Cardiac atrium fibroblast (primary cell): ENCODE results near the gene CRHR1.

GRCh38 chr17:45073572-45074236 lies 12.6 kb downstream of the NMT1 start:
- RAMPAGE, long total RNA = no peak

- RAMPAGE, long total RNA = no peak
Observed at GRCh38 chr17:45114115-45114515, 18.2 kb downstream of the PLCD3 start.

- RAMPAGE, long total RNA = no peak
Observed at GRCh38 chr17:45137608-45138351, 2.3 kb downstream of the ACBD4 start.

GRCh38 chr17:45142771-45143668 lies 5.3 kb upstream of the HEXIM1 start:
- RAMPAGE, long total RNA = no peak

- RAMPAGE, long total RNA = no peak
Observed at GRCh38 chr17:45147146-45148012, 896 bp upstream of the HEXIM1 start.

- RAMPAGE, long total RNA = no peak
Observed at GRCh38 chr17:45158397-45158793, 3.3 kb upstream of the HEXIM2 start.

DNA sequence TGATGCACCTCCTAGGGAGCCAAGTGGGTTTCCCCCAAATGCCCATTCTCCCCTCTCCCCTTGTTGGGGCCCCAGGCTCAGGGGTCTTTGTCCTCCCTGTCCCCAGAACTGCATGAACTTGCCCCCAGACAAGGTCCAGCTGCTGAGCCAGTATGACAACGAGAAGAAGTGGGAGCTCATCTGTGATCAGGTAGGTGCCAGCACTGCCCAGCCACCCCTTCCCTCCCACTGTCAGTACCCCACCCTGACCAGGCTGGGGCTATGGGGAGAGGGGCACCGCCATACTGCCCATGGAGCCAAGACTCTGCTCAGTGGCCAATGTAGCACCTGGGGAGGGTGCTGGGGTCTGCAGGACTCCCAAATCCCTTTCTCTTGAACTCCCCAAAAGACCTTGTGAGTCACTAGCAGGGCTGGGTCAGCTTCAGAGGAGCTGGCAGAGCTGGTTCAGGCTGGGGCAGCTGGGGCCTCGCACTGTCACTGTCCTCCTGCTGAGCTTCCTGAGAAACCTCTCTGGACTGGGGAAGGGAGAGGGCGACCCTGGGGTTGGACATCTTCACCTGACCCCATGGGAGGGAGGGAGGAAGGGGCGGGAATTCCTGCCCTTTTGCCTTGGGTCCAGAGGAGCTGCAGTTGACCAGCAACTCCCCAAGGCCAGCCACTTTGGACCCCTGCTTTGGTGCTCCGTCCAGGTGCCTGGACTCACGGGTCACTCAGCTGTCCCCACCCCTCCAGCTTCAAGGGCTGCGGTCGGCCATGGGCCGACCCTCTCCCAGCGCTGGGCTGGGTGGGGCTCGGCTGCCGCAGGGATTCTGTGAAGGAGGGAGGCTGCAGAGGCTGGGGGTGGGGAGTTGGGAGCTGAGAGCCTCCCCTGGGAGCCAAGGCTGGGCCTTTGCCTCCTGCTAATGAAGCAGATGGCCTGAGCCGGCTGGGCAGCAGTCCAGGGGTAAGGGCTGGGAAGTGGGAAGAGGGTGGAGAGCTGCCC lies 9.1 kb downstream of the FMNL1 start:
- RAMPAGE, long total RNA = no peak

- RAMPAGE, long total RNA = no peak
Observed at GRCh38 chr17:45282915-45283495, 21.1 kb upstream of the SPATA32 start.

GRCh38 chr17:45284280-45285329 lies 22.7 kb upstream of the SPATA32 start:
- RAMPAGE, long total RNA = no peak

DNA sequence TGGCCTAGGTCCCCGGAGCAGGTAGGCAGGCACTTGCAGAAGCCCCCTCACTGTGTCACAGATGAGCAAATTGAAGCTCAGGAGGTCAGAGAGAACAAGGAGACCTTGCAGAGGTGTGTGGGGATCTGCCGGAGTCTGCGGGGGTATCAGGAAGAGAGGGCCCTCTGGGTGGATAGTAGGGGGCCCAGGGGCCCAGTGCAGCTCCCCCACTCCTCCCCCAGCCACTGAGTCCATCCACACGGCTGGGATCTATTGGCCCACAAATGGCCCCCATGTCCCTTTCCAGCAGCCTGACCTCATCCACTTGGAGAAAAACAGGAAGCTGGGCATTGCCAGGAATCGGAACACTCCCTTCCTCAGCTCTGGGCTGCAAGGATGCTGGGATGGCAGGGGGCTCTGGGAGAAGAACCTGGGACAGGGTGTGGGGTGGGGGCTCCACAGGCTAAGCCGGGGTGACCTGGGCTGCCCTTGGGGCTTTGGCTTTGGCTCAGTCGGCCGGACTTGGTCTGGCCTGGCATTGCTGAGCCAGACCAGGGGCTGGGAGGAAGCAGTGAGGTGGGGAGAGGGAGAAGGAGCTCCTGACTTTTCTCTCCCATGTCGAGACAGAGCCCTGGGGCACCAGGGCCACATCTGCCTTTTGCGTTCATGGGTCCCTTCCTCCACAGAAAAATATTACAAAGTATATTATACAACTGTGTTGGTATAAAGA lies 21.5 kb upstream of the MAP3K14 start:
- RAMPAGE, long total RNA = no peak

DNA sequence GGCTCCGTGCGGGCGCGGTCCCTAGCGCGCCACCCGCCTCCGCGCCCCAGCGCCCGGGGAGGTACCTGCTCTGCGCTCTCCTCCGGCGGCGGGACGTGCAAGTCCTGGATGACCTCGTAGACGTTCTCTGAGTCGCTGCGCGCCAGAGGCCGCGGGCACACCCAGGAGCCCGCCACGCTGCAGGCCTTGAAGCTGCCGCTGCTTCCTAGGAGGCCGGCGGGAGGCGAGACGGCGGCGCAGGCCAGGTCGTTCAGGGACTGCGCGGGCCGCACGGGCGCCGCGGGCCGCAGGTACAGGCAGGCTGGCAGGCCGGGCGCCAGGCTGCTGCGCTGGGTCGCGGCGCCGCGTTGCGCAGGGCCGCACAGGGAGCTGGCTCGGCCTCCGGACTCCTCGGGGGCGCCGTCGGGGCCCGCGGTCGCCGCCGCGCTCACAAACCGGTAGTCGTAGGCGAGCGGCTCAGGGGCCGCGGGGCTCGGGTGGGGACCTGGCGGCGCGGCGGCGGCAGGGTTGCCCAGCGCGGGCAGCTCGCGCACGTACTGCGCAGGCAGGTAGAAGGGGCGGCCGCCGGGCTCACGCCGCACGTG lies 3.0 kb downstream of the ARHGAP27 start:
- RAMPAGE, long total RNA = no peak

DNA sequence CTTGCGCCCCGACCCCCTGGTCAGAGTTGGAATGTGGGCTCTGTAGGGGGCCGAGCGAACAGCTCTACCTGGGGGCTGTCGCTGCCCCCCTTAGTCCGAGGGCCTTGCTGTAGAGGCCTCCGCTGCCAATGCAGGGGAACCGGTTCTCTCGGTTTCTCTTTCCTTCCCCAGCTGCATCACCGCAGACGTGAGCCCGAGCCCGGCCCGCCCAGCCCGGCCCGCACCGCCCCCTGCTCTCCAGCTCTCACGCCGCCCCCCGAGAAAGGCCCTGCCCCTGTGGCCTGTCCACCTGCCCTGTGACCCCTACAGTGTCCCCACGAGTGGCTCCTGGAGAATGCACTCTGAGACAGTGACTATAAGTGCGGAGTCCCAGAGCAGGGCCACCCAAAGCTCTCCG lies 1.9 kb downstream of the ARHGAP27 start:
- RAMPAGE, long total RNA = no peak

DNA sequence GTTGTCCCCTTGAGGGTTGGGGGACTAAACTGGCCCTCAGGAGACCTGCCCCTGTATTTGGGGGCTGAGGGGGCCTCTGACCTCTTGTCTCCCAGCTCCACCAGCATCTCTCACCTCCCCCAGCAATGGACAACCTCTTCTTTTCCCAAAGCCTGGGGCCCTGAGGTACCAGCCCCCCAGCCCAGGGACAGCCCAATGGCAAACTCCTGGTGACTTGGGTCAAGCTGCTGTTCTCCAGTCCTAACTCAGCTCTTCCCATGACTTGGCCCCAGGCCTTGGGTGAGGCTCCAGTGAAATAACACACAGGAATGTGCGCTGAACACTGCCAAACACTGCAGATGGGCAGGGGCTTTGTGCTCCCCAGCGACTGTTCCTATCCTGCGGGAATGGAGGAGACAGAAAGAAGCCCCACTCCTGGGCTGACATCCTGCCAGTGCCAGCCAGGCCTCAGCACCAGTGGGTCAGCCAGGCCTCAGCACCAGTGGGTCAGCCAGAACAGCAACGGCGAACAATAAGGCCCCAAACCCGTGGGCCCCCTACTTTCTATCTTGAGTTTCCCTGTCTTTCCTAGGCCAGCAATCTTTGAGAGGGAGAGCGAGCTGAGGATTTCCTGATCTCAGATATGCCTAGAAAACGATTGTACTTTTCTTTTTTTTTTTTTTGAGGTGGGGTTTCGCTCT lies 14.6 kb upstream of the ARHGAP27 start:
- RAMPAGE, long total RNA = no peak

DNA sequence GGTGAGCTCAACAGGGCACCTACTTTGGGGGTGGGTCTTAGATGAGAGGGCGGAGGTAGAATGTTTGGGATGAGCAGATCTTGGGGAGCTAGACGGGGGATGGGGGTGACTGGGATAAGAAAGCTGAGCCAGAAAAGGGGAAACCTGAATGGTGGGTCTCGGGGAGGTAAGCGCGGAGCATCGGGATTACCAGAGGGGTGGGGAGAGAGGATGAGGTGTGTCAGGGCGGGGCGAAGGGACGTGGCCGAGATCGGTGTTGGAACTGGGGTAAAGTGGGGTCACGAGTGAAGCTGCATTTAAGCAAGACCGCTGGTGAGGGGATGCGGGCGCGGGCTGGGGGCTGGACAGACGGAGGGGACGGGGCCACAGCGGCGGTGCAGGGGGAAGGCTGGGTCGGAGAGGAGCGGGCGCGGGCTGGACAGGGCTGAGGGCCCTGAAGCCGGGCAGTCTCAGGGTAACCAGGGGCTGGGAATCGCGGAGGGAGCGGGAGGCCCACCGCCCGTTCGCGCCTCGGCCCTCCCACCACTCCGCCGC lies 365 bp downstream of the PLEKHM1 start:
- RAMPAGE, long total RNA = no peak

DNA sequence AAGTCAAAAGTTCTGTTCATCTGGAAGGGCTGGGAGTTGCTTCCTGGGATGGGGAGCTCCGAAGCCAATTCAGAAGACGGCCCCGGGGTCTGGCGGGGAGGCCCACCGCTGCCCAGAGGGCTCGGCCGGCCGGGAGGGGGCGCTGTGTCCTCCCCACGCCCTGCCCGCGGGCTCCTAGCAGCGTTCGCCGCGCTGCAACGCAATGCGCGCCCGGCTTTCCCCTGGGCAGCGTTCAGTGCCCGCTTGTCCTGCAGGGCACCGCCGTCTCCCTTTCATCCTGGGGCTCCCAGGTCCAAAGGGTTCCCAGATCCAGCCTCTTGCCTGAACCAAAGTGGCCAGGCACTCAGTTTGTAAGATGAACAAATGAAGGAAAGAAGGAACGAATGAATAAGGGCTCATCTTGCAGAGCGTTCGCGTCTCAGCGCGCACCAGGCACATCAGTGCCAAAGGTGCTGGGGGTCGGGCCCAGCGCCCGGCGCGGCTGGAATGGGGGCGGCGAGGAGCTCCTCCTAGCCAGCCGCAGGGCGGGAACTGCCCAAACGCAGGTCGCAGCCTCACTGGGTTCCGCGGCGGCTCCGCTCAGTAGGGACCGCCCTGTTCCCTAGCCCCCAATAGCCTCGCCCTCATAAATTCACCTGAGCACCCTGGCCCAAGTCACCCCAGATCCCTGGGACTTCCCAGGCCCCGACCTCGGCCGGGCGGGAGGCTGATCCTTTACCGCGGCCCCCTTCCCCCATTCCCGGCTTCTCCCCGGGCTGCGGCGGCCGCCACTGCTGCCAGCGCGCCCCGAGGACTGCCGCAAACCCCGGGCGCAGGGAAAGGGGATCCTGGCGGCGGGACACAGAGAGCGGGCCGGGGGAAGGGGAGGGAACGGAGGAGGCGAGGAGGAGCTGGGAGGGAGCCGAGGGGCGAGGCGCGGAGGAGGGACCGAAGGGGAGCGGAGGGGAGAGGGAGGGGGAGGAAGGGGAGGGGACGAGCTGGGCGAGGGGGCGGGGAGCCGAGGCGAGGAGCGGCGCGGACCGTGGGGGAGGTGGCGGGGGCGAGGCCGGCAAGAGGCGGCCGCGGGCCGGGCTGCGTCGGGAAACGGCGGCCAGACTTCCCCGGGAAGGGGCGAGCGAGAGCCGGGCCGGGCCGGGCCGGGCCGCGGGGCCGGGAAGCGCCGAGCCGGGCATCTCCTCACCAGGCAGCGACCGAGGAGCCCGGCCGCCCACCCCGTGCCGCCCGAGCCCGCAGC lies at the start of gene CRHR1:
CRHR1 (plus strand) TSS at position 1,079 of the 1,234 bp plus-strand sequence.
- RAMPAGE, long total RNA = no peak

DNA sequence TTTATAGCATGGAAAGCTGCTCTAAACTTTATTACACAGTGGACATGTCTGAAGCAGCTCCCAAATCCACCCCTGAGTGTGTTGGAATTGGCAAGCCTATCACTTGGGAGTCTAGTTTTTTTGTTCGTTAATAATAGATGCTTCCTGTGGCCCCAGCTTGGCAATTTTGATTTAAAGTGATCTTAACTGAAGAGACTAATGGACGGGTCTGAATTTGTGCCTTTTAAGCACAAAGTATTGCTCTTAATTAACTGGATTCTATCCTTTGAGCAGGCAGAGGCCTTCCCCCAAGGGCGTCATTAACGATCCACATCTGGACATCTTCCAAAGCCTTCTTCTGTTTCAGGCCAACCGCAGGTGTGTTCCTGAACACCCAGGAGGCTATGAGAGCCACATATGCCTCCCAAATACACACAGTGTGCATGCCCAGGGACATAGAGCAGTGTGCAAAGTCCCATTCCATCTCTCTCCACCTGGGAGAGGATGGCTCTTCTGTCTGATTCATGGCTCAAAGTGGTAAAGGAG lies 42.2 kb downstream of the MAPT start:
- RAMPAGE, long total RNA = no peak

DNA sequence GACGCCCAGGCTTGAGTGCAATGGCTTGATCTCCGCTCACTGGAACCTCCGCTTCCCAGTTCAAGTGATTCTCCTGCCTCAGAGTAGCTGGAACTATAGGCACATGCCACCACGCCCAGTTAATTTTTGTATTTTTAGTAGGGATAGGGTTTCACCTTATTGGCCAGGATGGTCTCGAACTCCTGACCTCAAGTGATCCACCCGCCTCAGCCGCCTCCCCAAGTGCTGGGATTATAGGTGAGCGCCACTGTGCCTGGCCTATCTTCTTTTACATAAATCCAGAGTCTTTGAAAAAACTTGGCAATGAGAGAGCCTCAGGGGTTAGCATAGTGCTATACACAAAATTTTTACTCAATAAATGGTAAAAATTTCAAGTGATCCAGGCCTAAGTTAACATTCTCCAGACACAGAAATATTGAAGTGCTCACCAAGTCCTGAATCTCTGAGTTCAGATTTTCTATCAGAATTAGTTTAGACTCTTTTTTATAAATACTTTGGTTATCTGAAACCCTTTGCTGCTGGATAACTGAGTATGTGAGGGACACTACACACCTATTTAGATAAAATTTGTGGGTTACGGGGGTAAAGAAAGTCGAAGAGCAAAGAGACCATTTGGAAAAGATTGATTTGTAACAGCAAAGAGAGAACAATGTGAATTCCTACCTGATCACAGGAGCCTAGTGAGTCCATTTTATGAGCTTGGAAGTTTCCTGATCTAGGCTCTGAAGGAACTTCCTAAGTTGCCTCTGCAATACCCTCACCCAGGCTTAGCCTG lies 37.9 kb downstream of the STH start:
- RAMPAGE, long total RNA = no peak

DNA sequence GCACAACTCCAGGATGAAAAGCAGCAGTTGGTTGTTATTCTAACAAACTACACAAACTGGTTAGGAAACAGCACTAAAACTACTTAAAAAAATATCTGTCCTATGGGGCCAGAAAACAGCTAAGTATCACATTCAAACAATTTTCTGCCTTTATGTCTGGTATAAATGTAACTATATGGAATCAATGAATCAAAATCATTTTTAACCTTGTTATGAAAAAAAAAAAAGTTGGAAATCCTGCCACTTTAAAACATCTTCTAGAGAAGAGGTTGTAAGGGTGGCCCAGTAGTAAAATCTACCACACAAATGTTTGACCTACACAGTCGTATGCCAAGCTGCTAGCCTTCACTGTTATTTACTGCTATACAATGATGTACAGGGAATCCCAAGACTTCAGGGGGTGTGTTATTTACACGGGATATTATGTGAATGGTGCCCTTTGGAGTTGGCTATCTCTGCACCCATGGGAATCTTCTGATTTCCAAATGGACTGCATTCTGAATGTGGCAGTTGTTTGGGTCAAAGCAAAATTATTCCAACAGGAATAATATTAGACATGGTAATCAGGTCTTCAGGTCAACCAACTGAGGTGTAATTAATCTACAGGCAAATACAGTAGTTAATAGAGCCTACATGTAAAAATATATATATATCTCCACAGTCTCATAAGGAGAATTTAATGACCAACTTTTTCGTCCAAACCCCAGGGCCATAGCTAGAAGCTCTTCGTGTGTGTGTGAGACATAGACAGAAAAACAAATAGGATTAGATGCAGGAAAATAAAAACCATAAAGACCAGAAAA lies 46.0 kb downstream of the STH start:
- RAMPAGE, long total RNA = no peak

GRCh38 chr17:46046746-46047148 lies 47.7 kb downstream of the STH start:
- RAMPAGE, long total RNA = no peak

DNA sequence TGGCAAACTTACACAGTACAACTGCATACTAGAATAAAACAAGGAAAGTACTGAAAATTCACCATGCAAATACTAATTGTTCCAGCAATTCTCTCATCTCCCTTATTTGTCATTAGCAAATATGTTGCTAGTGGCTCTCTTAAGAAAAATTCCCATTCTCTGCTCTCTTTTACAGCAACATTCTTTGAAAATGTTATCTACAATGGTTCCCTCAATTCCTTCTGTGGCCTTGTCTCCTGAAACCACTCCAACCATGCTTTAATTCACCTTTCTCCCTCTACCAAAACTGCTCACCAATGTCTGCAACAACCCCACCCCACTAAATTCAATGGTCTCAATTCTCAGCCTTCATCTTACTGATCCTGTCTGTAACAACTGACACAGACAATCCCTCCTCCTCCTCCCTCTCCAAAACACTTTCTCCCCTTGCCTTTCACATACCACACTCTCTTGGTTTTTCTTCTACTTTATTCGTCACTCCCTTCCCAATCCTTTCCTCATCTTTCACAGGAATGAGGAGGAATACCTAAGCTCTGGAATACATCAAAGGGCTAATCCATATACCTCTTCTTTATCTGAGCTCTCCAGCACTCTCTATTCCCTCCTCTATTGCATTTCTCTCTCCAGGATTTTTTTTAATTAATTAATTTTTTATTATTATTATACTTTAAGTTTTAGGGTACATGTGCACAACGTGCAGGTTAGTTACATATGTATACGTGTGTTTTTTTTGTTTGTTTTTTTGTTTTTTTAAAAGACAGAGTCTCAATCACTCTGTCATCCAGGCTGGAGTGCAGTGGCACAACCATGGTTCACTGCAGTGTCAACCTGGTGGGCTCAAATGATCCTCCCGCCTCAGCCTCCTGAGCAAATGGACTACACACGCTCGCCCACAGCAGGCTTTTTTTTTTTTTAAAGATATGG lies 65.4 kb downstream of the STH start:
- RAMPAGE, long total RNA = no peak